Melanocyte of skin (primary cell): ENCODE results near the gene OR2V2.

DNA sequence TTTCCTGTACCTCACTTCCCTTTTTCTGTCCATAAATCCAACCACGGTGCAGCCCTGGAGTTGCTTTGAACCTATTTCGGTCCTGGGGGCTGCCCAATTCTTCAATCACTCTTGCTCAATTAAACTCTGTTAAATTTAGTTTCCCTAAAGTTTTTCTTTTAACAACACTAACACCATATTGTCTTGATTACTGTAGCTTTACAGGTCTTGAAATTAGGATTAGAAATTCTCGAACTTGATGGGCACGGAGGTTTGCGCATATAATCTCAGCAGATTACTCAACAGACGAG is 15.9 kb upstream of the TBC1D9B start:
- CAGE, long polyA plus RNA, 2 experiments, result no peak in any of the 2 experiments

GRCh38 chr5:179962873-179963548 is 55.3 kb upstream of the TBC1D9B start:
- CAGE, long polyA plus RNA, 2 experiments, result no peak in any of the 2 experiments

GRCh38 chr5:180085005-180085771 is 13.6 kb upstream of the RNF130 start:
- CAGE, long polyA plus RNA, 2 experiments, result no peak in any of the 2 experiments

DNA sequence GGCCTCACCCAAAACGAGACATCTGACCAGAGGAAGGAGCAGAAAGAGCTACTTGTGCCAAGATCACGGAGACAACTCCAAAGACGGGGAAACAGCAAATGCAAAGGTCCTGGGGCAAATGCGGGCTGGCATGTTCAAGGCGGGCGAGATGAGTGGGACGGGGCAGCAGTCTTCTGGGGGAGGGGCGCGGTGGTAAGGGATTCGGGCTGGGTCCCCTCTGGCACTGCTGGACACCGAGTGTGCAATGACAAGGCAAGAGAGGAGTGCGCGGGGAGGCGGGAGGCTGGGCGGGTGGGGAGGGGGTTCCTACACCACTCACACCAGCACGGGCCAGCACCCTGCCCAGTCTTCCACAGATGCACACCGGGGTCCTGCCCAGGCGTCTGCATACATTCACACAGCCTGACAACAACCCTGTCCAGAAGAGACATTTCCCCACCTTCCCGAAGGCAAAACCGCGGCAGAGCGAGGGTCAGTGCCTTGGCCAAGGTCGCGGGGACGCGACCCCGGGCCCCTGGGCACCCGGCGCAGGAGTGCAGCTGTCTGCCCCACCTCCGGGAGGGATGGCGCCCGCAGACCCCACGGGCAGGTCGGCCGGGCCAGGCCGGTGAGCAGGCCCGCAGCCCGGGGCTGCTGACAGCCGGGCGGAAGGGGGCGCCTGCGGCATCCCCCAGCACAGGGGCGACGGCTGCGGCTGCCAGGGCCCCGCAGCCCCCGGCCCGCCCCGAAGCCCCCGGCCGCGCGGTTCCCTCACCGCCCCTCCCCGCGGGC is 668 bp downstream of the MAPK9 start:
- CAGE, long polyA plus RNA, 2 experiments, result no peak in any of the 2 experiments

- CAGE, long polyA plus RNA, 2 experiments, result no peak in any of the 2 experiments
Measured at GRCh38 chr5:180645039-180645970, 4.1 kb downstream of the FLT4 start.

DNA sequence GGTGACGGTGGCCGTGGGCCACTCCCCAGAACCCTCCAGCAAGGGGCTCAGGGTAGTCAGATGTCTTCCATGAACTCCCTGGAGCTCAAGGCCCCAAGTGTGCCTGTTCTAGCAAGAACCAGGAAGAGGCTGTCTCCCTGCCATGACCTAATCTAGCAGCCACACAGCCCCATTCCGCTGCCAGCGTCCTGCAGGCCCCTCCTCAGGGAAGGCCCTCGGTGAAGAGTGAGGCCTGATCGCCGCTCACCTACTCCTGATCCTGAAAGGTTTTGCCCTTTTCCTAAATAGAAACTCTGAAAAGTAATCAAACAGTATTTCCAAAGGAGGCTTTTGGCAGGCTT is 17.1 kb downstream of the MGAT1 start:
- CAGE, long polyA plus RNA, 2 experiments, result no peak in any of the 2 experiments

DNA sequence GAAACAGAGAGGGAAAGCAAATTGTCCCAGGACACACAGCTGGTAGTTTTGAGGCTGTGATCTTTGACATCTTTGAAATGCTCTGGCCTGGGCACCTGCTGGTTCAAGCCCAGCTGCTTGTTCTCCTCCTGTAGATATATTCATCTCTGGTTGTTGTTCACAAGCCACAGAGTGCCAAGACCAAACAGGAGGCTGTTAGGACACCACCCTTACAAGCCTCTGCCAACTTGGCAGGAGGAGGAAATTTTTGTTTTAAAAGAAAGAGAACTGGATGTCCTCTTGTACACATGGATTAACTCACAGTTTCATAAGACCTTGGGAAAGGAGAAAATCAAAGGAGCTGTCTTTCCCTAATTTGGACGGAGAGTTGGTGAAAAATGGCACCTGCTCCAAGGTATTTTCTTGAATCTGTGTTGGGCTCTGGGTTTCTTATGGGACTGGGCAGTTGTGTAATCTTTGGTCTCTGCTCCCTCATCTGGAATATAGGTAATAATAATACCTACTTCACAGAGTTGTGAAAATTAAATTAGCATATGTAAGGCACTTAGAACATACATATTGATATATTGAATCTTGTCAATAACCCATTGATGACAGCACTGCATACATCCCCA is 8.6 kb upstream of the ZFP62 start:
- CAGE, long polyA plus RNA, 2 experiments, result no peak in any of the 2 experiments

DNA sequence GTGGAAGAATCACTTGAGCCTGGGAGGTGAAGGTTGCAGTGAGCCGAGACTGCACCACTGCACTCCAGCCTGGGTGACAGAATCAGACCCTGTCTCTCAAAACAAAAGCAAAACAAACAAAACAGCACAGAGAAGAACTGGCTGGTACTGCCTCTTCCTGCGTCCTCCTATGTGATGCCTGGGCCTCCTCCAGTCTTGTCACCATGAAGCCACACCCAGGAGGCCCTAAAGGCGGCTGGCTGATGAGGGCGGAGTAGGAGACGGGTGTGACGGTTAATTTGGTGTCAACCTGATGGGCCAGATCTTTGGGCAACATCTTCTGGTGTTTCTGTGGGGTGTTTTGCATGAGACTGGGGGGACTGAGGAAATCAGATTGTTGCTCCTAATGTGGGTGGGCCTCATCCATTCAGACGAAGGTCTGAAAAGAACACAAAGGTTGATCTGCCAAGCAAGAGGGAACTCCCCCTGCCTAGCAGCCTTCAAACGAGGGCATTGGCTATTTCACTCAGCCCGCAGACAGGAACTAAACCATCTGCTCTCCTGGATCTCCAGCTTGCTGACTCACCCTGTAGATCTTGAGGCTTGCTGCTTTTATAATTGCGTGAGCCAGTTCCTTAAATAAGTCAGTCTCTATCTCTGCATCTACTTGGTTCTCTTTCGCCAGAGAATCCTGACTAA is 12.6 kb upstream of the ZFP62 start:
- CAGE, long polyA plus RNA, 2 experiments, result no peak in any of the 2 experiments

DNA sequence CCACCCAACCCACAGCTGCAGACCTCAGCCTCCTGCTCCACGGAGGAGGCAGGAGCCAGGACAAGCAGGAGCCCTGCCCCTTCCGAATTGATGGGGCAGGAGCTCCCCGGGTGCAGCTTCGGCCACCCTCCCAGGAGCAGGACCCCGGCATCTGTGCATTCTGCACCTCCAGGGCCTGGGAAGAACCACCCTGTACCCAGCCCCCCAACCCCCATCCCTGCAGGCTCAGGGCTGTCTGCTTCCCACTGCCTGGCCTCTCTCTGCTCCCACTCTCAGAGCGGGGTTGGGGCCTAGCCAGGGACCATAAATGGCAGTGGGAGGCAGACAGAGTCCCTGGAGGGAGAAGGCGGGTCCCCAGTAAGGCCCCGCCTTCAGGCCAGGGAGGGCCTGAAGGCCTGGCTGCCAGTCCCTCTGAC is 2.9 kb upstream of the BTNL9 start:
- CAGE, long polyA plus RNA, 2 experiments, result no peak in any of the 2 experiments

DNA sequence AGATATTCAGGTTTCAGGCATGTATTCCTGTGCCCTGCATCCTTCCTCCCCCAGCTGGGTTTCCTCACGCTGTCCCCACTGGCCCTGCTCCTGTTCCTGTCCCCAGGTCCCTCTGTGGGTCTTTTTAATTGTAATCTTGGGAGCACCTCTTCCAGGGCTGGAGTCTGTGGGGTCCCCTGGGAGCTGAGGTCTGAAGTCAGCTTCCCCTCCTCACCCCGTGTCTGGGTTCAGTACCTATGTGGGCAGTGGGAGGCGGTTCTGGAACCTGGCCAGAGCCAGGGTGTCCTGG is at the start of gene OR2V2:
TSS of gene OR2V2 (plus strand) at position 226 of the 289 bp plus-strand sequence.
- CAGE, long polyA plus RNA, 2 experiments, result no peak in any of the 2 experiments

DNA sequence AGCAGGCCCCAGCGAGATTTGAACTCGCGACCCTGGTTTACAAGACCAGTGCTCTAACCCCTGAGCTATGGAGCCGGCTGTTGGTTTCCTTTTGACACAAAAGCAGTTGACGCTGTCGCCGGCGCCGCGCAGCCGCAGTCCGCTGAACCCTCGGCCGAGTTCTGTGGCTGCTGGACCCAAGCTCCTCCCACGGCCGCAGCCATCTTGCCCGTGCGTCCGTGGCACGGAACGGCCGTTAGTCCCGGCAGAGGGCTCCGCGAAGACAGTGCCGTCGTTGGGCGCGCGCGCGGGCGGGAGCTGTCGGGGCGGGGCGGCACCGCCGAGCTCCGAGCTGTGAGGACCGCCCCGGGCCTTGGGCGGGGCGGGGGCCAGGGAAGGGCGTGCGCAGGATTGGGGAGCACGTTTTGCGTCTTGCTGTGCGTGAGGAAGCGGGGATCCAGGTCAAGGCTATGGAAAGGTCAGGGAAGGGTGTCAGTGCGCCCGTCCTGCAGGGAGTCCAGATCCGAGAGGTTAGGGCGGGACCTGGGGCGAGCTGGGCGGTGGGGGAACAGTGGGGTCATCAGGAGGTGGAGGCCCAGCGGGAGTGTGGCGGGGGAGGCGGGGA is 13.2 kb downstream of the TRIM7 start:
- CAGE, long polyA plus RNA, 2 experiments, result no peak in any of the 2 experiments

- CAGE, long polyA plus RNA, 2 experiments, result no peak in any of the 2 experiments
Measured at GRCh38 chr5:181216188-181216616, 6.9 kb upstream of the TRIM41 start.

GRCh38 chr5:181234626-181235532 is 8.8 kb downstream of the RACK1 start:
- CAGE, long polyA plus RNA, 2 experiments, result no peak in any of the 2 experiments

GRCh38 chr5:181241236-181242048 is 2.3 kb downstream of the RACK1 start:
- CAGE, long polyA plus RNA, 2 experiments, result no peak in any of the 2 experiments

GRCh38 chr5:181260356-181261022 is 454 bp downstream of the TRIM52 start:
- CAGE, long polyA plus RNA, 2 experiments, result no peak in any of the 2 experiments